ENCODE data around the genes NOL4, DTNA and ZSCAN30.

DNA sequence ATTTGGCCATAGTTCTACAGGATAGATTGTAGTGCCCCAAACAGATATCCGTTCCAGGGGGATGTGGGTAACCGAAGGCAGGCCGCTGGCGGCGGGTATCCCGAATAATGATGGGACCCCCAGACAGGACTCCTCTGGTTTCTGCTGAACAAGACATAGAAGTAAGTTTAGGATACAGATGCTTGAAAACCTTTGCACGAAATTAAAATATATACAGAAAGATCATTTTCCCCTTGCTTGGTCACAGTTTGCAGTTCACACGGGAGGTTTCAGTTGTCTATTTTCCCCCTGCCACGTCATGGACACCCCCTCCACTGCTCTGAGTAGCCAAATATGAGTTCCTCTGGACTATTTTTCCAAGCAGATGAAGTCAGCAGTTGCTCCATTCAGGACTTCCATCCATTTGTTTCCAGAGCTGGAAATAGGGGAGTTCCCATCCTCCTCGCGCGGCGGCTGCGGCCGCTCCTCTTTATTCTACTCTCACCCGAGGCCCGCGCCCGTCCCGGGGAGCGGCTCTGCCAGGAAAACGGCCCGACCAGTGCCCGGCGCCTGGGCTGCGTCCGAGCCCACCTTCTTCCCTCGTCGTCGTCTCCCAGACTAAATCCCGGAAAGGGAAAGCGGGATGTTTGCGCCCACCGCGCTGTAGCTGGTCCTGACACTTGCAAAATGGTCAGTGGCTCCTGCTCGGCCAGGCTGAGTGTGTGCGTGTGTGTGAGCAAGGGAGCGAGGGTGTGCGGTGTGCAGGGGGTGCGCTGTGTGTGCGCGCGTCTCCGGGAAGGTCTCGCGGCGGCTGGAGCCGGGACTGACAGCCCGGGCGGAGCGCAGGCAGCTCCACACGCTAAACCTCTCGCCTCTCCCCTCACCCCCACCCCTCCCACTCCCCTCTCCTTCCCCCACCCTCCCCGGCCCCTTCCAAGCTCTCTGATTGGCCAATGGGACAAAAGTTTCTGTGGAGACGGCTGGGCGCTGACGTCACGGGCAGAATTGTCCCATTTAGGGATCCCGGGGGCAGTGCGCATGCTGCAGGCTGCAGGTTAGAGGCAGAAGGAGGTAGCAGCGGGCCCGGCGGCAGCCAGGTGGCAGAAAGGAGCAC lies at the start of gene NOL4:
TSS of gene NOL4 (minus strand) at position 840 of the 1,093 bp plus-strand sequence.
- PRO-cap = unidirectional peak, minus-strand start at position 599 of the sequence; bidirectional peak, plus-strand start at position 1,043 of the sequence, minus-strand start at position 671 of the sequence

- PRO-cap = no peak
These were observed at the start of gene DTNA for GRCh38 chr18:34710147-34710410. Gene DTNA (plus strand): TSS chr18:34710298.

DNA sequence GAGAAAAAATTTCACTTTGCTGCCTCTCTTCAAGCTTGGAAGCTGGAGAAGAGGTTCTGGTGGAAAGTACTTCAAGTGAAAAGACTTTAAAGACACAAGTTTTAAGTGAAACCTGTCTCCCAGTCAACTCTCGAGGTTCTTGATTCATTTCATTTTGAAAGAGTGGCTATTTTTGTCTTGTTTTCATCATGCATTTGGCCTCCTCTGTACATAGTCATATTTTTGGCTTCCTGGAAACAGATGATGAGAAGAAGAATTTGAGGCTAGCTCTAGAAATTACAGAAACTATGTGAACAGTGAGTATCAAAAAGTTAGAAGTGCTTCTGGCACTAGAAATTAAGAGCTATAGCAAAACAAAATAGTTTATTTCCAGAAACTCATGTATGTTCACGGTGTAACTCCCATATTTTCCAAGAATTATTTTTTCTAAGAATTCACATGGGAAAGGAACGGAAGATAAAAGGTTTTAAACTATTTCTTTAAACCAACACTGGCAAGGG lies 124.9 kb downstream of the DTNA start:
- PRO-cap = no peak

DNA sequence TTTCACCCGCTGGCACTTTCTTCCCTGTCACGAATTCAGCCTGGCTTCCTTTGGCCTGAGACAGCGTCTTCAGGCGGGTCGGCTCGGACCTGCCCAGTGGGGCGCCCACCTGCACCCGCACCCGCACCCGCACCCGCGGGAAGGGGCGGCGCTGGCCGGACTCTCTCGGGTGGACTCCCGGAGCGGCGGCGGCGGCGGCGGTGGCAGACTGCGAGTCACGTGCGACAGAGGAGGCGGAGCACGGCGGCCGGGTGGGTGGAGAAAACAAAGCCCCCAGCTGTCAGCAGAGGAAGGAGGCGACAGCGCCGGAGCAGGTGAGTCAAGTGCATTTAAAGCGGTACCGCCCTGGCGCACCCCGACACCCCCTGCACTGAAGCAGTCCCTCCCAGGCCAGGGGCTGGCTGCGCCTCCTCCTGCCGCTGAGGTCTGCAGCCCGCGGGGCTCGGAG lies 64.4 kb upstream of the MAPRE2 start:
- PRO-cap = bidirectional peak, plus-strand start at position 286 of the sequence, minus-strand start at position 164 of the sequence

DNA sequence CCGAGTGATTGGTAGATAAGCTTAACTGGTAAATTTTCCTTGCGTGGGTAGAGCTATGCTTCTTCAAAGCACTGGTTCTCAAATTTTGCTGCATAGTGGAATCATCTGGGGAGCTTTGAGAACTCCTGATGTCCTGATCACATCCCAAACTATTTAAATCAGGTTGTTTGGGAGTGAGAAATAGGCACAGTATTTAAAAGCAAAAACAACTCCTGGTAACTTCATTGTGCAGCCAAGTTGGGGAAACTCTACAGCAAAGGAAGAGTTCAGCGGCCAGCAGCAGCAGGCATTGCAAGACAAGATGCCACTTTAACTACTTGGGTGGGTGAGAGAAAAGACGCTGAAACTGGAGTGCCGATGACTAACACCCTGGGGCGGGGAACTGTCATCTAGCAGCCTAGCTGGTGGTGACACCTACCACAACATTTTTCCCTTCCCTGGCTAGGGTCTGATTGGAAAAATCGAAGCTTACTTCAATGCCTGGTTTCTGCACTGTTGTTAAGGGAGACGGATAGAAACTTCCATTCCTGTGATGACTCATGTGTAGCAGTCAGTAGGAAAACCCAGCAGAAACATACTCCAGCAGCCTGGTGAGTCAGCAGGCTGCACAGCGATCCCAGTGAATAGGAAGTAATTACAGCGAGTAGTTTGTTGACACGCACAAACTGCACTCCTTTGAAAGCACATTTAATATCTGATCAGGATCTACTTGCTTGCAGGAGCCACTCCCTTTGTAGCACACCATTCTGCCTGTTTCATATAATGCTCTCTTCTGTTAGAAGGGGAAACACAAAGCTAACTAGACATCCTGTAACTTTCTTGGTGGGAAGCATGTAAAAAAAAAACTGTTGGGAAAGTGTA lies 62.2 kb upstream of the MAPRE2 start:
- PRO-cap = no peak

DNA sequence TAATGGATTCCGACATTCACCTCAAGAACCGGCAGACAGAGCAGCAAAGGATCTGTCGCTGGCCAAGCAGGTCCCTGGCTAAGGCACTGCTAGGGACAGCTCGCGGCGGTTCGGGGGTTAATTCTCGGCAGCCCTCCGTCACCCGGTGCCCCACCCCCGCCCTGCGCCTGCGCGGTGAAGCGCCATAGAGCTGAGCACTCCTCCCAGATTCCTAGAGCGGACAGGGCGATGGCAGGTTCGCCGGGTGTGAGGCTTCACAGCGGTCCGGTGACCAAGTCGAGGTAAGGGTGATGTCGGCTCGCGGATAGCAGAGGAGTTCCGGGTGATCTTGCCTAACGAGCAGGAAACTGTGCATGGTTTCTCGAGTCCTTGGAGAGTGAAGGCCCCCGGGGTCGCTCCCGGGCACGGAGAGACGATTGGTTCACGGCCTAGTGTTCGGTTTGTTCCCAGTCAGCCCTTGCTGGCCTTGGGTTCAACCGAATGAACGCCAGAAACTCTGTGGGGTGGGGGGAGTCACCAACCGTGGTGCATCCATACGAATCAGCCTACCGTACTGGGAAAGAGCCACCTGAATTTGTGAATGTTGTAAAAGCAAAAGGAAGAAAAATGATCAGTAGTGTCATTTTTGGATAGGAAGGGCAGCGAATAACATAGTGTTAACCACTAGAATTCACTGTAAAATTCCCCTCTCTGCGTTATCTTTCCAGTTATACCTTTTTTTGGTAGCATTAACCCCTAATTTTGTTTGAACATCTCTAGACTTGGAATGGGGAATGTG lies at the start of gene ZSCAN30:
TSS of gene ZSCAN30 (minus strand) at position 119 of the 778 bp plus-strand sequence.
- PRO-cap = bidirectional peak, plus-strand start at position 257 of the sequence, minus-strand start at position 91 of the sequence

GRCh38 chr18:35334364-35335506 lies 9.5 kb downstream of the ZNF24 start:
- PRO-cap = no peak

- PRO-cap = no peak
These were observed 3.6 kb downstream of the ZNF24 start for GRCh38 chr18:35340163-35341436.

GRCh38 chr18:35692923-35693912 lies 111.7 kb downstream of the GALNT1 start:
- PRO-cap = no peak

DNA sequence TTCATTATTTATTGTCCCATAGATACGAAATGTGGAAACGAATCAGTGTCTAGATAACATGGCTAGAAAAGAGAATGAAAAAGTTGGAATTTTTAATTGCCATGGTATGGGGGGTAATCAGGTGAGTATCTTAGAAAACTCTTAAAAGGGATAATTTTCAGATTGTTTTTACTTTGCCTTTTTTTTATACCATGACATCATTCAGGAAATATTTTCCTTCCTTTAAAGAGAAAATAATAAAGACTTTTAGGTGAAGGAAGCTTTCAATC lies 121.3 kb downstream of the GALNT1 start:
- PRO-cap = no peak

GRCh38 chr18:35770297-35770557 lies 188.7 kb downstream of the GALNT1 start:
- PRO-cap = no peak

DNA sequence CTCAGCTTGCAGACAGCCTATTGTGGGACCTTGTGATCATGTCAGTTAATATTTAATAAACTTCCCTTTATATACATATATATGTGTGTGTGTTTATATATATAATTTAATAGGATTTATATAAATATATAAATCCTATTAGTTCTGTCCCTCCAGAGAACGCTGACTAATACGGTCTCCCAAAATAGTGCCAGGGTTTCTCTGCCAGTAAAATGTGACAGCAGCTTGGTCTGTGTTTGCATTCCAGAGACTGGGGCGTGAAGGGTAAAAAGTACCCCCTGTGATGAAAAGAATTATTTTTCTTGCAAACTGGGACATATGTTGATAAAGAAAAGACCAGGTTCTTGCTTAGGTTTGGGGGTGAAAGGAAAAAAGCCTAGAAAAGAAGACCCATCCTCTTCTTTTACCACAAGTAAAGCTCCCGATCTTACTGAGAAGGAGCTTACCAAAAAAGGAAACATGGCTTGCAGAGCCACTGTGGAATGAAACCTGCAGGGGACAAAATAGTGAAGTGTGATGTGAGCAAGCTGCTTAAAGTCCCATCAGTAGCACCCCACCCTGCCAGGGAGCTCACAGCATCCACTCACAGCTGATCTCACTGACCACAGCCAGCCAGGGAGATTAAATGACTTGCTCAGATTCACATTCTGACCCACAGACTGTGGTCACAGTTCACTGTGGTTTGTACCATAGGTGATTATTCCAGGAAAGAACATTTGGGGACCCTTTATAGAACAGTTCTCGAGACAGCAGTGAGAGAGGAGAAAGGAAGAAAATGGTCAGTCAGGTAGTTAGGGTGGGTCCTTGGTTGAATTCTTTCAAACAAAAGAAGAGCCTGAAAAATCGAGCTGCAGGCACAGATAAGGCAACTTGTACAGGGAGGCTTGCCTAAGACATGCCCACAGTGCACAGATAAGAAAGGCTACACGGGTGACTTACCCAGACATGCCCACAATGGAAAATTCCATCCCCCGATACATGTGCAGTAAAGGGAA lies 110.8 kb upstream of the C18orf21 start:
- PRO-cap = no peak

GRCh38 chr18:36155874-36156437 lies 26.3 kb downstream of the ELP2 start:
- PRO-cap = no peak

- PRO-cap = no peak
These were observed 1.6 kb upstream of the FHOD3 start for GRCh38 chr18:36295886-36296311.

GRCh38 chr18:36389893-36390730 lies 92.6 kb downstream of the FHOD3 start:
- PRO-cap = no peak

- PRO-cap = no peak
These were observed 122.0 kb downstream of the FHOD3 start for GRCh38 chr18:36419476-36419934.

DNA sequence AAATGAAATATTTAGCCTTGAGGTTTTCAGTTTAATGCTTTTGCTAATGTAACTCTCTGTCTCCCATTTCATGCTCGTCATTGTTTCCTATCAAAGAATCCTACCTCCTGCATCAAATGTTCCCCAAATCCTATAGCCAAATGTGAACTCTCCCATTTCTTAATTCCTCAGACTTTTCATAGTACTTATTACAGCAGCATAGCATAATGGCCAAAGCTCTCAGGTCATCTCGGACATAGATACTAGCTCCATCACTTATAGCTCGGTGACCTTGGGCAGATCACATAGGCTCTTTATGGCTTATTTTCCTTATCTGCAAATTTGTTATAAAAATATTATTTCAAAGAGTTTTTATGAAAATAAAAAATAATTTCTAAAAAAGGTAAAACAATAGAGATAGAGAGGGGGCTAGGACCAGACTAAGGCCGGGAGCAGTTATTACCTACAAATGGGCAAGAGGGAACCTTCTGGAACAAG lies 341.6 kb downstream of the KIAA1328 start:
- PRO-cap = no peak

DNA sequence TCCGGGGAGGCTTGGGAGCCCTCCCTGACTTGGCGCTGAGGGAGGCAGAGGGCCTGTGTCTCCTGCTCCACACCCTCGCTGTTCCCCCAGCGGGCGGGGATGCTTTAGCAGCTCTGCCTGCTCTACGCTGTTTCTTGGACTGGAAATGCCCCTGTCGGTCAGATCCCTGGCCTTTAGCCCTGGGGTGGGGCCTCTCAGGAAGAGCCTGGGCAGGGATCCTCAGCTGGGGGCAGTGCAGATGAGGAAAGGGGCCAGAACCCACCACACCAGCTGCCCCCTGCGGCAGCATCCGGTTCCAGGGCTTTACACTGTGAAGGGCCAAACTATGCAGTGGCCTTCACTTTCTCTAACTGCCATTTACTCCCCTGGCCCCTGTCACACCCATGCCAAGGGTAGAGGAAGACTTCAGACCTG lies 11.8 kb upstream of the CELF4 start:
- PRO-cap = unidirectional peak, minus-strand start at position 147 of the sequence

GRCh38 chr18:37838487-37839039 lies 273.0 kb upstream of the CELF4 start:
- PRO-cap = no peak

- PRO-cap = no peak
These were observed 2136.3 kb upstream of the CELF4 start for GRCh38 chr18:39701839-39702345.

Measured in WTC11 (cell line).